ENCODE data around the genes PRKACA, DNAJB1 and CLEC17A.

- RRBS = 4% methylated on average over 3 of the region's 22 CpGs
These were observed 2.3 kb downstream of the IER2 start for GRCh38 chr19:13152454-13152985.

DNA sequence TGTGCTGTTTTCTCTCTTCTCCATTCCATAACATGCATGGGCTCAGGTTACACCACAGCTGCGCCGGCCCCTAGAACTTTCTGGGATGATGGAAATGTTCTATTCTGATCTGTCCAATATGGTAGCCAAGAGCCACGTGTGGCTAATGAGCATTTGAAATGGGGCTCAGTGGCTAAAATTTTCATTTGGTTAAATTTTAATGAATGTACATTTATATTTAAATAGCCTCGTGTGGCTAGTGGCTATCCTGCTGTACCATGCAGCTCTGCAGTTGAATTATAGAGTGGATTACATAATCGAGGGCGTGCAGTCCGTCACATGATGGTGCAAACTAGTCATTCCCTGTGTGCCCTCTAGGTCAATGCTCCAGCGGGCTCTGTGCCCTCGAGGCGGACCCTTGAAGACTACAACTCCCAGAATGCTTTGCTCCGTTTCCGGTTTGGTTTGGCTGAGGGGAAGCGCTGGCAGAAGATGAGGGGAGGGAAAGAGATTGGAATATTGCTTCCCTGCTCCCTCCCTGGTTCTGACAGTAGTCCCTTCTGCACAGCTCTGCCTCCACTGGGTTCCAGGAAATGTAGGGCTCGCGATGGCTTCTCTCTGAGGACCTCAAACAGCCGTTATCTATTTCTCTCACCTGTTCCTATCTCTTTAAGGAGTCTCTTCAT lies 109.8 kb downstream of the CACNA1A start:
- RRBS = no CpG with 5 or more reads among the region's 16 CpGs

DNA sequence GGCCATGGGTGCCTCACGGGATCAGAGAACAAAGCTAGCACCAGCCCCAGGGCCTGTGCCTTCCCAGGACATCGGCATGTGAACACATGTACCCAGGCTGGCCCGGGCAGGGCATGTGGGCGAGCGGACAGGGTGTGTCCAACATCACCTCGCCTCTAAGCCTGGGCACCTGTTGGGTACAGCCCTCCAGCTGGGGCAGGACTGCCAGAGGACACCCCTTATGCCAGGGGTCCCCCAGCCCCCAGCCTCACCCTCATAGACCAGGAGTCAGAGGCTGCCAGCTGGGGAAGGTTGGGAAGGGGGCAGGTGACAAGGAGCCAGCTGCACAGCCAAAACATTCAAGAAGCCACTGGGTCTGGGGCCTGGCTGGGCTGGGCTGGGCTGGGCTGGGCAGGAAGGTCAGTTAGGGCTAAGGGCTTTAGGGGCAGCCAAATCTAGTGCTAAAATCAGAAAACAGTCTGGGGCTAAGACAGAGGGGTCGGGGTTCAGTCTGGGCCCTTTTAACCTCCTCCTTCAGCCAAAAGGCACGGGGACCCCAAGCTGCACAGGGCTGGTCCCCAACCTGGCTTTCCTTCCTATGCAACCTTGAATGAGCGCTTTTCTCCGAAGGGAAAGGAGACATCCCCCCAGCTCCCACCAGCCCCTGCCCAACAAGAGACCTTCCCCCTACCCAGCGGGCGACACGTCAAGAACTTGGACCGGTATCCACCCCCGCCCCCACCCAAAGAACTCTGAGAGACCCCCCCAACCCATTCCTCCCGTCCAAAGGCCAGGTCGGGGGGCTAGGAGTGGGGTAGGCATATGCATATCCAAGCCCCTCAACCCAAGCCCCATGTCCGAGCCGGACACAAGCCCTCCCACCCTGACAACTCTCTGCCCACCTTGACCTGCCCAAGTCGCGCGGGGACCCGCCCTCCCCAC lies 35.2 kb upstream of the NANOS3 start:
- RRBS = no CpG with 5 or more reads among the region's 23 CpGs

DNA sequence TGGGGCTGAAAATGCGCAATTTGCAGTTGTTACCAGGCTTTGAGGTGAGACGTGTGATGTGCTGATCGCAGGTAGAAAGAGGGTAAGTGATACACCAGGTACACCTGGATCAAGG lies 30.6 kb upstream of the NANOS3 start:
- RRBS = no CpG with 5 or more reads among the region's 3 CpGs

DNA sequence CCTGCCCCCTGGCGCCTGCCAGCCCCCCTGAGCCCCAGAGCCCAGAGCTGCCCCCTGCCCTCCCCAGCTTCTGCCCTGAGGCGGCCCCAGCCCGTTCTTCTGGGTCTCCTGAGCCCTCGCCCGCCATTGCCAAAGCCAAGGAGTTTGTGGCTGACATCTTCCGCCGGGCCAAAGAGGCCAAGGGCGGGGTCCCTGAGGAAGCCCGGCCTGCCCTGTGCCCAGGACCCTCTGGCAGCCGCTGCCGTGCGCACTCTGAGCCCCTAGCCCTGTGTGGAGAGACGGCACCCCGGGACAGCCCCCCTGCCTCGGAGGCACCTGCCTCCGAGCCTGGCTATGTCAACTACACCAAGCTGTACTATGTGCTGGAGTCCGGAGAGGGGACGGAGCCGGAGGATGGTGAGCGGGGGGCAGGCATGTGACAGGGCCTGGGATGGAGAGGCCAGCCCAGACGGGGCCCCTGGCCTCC lies 6.8 kb downstream of the DCAF15 start:
- RRBS = 98% methylated on average over 7 of the region's 21 CpGs

GRCh38 chr19:13995154-13995784 lies 10.9 kb downstream of the RFX1 start:
- RRBS = no CpG with 5 or more reads among the region's 12 CpGs

DNA sequence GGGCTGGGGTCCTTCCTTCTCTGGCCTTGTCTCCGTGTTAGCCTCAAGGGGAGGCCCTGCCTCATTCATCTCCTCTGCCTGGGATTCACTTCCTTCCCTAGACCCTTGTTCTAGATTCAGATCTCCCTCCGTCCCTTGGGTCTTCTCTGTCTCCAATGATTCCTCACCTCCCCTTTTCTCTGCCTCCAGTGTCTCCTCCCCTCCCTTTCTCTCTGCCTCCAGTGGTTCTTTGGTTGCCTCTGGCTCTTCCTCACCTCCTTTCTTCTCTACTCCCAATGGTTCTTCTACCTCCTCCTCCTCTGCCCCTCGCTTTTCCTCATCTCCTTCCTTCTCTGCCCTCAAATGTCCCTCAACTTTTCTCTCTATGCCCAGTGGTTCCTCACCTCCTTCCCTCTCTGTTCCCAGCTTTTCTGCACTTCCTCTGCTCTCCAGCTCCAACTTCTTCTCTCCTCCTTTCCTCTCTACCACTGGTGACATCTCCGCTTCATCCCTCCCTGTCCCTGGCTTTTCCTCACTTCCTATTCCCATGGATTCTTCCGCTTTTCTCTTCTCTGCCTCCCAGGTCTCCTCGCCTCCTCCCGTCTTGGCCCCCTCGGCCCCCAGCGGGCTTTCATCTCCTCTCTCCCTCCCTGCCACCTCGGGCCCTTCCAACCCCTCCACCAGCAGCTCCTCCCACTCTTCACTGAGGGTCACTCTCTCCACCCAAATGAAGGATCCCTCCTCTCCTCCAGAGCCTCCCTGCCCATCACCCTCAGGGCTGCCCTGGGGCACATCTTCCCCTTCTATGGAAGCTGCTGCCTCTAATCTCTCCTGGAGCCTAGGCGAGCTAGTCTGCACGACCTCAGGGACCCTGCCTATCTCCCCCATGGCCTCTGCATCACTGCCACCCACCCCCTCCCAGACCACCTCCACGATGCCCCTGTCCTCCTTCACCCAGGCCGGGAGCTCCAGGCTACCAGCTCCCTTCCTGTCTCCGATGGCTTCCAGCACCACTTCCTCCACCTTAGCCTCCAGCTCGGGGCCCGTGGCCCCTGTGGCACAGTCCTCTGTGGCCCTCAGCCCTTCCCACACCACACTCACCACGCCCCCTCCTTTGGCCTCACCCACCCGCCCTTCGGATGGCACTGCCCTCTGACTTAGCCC lies 7.6 kb downstream of the PALM3 start:
- RRBS = no CpG with 5 or more reads among the region's 20 CpGs

- RRBS = 3% methylated on average over 37 of the region's 54 CpGs
These were observed 5.1 kb upstream of the C19orf67 start for GRCh38 chr19:14090613-14091074.

GRCh38 chr19:14116718-14117437 lies 684 bp downstream of the PRKACA start:
- RRBS = 0% methylated on average over 2 of the region's 19 CpGs

DNA sequence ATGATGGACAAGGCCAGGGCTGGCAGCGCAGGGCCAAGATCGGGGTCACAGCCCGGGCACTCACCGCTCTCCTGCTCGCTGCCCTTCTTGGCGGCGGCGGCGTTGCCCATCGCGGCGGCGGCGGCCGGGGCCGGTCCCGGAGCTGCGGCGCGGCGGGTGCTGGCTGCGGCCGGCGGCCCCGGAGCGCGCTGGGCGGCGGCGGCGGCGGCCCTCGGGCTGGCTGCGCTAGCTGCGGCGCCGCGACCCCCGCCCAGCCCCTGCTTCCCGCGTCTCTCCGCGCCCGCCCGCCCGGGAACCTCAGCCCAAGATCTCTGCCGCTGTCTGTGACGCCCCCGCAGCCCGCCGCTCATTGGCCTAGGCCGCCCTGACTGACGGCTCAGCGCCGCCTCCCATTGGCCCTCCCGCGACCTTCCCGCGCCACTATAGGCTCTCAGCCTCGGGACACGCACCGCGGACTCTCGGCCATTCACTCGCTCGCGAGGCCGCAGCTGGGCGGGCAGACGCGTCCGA lies at the start of gene PRKACA:
PRKACA (minus strand) TSS at position 325 of the 510 bp plus-strand sequence.
- RRBS = 2% methylated on average over 22 of the region's 72 CpGs

DNA sequence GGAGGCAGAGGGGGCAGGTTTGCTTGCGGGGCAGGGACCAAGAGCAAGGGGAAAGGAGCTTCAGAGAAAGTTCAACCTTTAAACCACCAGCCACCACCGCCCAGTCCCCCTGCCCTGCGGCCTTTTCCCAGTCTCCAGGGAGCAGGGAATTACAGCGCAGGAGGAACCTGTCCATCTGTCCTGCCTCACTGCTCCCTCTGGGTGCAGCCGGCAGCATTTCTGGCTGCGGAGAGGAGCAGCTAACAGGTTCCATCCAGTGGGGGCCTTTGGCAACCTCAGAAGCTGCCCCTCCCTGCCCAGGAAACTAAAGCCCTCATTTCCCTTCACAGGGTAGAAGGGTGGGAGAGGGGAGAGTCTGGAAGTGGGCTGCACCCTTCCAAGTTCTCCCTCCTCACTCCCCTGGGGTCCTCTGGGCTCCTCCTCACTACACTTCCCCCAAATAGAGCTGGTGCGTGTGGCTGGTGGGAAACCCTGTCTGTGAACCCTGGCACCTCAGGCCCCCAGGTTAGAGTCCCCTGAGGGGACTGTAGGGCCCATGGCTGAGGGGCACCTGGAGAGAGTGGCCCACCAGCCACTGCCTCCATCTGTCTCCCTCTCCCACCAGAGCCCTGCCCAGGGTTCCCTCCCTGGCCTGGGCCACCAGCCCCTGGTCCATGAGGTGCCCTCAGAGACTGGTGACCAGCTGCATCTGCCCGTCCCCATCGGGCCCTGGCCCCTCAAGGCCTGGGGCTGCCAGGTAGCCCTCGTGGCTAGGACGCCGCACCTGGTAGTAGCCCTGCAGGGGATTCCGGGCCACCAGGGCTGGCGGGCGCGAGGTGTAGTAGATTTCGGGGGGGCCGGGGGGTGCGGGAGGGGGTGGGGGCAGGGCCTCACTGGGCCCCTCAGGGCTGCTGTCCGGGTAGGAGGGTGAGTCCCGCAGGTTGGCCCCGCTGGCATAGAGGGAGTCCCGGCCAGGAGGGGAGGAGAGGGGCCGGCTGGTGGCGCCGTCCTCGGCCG lies 14.1 kb upstream of the ASF1B start:
- RRBS = 92% methylated on average over 16 of the region's 28 CpGs

DNA sequence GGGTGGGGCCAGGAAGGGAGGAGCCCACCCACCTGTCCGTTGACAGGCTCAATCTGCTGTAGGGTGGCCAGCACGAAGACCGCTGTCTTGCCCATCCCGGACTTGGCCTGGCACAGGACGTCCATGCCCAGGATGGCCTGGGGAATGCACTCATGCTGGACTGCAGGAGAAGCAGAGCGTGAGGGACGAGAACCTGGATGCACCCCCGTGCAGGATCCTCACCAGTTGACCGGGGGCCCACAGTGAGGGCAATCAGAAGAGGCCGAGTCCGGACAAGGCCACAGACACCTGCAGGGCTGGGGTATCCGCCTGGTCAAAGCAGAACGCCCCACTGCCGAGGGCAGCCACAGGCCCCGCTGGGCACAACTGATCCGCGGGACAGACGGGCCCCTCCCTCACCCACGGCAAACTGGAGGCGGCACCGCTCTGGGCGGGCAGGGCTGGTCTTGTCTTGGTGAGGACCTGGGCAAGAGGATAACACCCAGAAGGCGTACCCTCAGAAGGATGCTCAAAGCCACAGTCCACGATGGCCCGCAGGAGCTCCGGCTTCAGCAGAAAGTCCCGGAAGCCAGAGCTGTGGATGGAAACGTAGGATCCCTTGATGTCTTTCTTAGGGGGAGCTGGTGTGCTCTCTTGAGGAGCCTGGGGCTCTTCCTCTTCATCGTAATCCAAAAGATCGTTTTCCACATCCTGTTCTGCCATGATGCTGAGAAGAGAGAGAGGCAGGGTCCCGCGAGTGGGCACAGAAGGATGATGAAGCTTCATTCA lies 6.4 kb downstream of the DDX39A start:
- RRBS = no CpG with 5 or more reads among the region's 32 CpGs

- RRBS = 94% methylated on average over 2 of the region's 23 CpGs
These were observed 1.8 kb downstream of the PKN1 start for GRCh38 chr19:14434633-14435491.

DNA sequence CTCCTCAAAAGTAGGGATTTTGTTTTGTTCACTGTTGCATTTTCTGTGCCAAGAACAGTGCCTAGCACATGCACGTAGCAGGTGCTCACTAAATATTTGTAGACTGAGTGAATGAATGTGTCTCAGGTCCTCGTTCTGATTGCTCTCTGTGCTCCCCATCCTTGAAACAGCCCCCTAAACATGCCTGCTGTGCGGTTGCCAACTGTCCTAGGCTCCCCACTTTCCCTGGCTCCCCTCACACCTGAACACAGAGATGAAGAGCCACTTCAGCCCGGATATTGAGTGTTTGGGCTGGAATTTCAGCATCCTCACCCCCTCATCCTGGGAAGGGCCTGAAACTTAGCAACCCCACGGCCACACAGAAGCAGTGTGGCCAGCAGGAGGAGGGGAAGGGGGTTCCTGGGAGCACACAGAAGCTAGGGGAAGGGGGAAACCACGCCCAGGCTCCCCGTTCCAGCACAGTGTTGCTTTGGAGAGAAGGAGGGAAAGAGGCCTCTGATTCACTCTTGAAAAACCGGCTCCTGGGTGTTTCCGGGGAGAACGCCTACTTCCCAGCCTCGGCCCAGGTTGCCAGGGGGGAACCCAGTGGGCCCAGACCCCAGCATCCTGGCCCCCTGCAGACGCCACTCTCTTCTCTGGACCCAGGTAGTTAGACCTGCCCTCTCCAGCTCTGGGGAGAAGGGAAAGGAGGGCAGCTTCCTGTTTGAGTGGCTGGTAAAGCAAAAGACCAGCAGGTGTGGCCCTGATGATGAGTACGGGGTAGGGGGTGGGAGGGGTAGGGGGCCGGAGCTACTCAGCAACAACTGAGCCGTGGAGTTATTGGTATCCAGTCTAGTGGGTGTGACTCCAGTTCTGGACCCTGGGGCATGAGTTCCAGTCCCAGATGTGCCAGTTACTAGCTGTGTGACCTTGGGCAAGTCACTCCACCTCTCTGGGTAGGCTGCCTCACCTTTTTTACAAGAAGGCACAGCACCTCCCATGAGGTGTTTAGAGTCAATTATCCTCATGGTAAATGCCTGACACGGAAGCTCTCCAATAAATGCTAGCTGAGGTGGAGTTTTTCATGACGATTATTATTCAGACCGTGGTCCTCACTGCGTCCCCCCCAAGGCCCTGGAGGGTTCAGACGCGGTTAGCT lies 1.0 kb downstream of the GIPC1 start:
- RRBS = no CpG with 5 or more reads among the region's 21 CpGs

DNA sequence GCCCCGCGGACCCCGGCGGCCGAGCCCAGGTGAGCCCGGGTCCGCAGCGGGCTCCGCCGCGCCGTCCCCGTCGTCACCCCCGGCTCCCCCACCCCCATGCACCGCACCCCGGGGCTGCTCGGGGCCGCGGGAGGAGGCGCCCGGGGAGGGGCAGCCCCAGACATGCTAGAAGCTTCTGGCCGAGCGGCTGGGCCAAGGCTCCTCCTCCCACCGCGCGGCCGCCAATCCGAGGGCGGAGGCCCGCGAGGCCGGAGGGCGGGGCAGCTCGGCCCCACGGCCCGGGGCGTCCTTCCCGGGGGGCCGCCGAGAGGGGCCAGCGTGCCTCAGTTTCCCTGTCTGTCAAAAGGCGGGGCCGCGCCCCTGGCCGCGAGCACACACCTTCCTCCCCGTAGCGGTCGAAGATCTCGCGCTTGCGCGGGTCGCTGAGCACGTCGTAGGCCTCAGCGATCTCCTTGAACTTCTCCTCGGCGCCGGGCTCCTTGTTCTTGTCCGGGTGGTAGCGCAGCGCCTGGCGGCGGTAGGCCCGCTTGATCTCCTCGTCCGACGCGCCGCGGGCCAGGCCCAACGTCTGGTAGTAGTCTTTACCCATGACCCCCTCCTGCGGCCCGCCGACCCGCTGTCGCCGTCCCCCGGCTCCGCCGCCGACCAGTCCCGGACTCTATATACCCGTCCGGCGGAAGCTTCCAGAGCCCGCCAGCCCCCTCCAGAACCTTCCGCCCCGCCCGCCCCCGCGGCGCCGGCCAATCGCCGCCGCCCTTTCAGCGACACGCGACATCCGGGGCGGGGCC lies at the start of gene DNAJB1:
DNAJB1 (minus strand) TSS at position 637 of the 788 bp plus-strand sequence.
- RRBS = 3% methylated on average over 28 of the region's 104 CpGs

DNA sequence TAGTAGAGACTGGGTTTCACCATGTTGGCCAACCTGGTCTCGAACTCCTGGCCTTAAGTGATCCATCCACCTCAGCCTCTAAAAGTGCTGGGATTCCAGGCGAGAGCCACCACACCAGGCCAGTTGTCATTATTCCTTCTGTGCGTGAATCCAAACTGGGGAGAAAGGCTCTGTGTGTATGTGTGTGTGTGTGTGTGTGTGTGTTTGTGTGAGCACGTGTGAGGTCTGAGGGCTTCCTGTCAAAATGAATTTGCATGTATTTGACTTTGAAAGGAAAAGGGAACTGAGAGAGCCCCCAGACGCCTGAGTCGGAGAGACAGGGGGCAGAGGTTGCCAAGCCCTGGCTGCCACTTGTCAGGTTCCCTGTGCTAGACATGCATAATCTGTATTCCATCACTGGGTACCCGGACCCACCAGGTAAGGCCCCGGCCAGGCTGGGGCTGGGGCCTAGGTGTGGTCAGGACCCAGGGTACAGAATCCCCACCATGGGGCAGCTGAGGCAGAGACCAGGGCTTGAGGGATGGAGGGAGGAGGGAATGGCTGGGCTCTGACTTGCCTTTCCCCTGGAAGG lies at the start of gene CLEC17A:
CLEC17A (plus strand) TSS at position 298 of the 571 bp plus-strand sequence.
- RRBS = no CpG with 5 or more reads among the region's 8 CpGs

GRCh38 chr19:14676034-14676441 lies 1.4 kb upstream of the ADGRE3 start:
- RRBS = no CpG with 5 or more reads among the region's 10 CpGs

DNA sequence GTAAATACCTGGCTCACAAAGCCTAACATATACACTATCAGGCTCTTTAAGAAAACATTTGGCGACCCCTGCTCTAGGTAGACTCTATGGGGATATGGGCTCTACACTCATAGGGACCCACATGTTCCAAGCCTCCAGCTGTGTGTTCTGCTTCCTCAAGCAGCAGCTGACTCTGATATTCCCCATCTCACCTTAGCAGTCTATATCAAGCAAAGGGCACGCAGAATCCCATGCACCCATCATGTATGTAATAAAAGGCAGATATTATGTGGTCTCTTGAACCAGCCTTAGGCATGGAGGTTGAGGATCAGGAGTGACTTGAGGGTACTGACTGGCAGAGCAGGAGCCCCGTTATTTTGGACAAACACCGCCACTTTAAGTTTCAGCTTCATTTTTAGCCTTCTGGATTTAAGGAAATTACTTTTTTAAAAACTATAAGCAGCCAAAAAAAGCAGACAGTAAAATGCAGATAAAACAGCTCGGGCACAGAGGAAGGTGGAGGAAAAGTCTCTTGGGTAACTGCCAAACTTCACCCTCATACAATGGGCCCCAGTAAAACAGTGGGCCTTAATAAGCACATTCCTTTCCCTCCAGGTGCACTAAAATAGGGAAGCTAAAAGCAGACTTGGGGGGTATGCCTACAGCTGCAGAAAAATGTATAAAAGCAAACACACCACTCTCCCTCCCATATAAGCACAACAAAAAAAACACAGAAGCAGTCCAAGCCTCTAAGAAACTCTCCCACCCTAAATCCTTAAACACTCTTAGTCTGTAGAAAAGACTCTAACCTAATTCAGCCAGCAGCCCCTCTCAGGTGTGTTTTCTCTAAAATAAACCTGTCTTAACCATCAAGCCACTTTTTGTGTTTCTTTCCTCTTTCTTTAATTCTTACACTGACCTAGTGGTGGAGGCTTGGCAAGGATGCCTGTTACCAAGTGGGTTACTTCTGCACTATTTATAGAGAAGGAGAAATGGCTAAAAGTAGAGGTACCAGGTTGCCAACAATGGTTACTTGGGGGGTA lies 43.4 kb downstream of the ZNF333 start:
- RRBS = no CpG with 5 or more reads among the region's 5 CpGs

DNA sequence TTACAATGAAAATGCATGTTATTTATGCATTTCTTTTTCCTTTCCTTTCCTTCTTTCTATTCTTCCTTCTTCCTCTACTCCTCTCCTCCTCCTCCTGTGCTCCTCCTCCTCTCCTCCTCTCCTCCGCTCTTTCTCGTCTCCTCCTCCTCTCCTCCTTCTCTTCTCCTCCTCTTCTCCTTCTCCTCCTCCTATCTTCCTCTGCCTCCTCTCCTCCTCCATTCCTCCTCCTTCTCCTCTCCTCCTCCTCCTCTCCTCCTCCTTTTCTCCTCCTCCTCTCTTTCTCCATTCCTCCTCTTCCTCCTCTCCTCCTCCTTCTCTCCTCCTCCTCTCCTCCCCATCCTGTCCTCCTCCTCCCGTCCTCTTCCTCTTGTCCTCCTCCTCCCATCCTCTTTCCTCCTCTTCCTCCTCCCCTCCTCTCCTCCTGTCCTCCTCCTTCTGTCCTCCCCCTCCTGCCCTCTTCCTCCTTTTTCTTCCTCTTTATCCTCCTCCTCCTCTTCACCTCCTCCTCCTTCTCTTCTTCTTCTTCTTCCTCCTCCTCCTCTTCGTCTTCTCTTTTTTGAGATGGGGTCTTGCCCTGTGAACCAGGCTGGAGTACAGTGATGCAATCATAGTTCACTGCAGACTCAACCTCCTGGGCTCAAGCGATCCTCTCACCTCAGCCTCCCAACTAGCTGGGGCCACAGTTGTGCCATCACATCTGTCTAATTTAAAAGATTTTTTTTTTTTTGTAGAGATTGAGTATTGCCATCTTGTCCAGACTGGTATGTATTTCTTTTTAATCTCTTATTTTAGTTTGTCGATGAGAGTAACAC lies 14.6 kb downstream of the ADGRE2 start:
- RRBS = no CpG with 5 or more reads among the region's 6 CpGs

DNA sequence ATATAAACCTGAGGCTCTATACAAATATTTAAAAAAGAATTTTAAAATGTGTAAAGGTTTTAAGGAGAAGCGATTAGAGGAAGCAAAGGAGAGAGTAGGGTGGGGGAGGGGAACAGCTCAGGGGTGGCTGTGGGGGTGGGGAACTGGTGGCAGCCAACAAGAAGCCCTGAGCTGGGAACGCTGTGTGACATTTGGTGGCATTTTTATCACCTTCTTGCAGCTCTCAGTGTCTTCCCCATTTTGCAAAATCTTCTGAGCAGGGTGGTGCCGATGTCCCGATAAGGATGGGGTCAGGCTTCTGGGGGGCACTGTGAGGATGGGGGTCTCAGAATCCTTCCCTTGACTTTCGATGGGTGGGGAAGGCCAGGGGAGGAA lies 5.2 kb upstream of the ADGRE2 start:
- RRBS = no CpG with 5 or more reads among the region's 5 CpGs